Camera-type eye (tissue), 1 donor: Measurements from ENCODE around the gene PAK5.

- RAMPAGE, long total RNA = no peak
These were observed 18.2 kb downstream of the TMX4 start for GRCh38 chr20:8001260-8001768.

DNA sequence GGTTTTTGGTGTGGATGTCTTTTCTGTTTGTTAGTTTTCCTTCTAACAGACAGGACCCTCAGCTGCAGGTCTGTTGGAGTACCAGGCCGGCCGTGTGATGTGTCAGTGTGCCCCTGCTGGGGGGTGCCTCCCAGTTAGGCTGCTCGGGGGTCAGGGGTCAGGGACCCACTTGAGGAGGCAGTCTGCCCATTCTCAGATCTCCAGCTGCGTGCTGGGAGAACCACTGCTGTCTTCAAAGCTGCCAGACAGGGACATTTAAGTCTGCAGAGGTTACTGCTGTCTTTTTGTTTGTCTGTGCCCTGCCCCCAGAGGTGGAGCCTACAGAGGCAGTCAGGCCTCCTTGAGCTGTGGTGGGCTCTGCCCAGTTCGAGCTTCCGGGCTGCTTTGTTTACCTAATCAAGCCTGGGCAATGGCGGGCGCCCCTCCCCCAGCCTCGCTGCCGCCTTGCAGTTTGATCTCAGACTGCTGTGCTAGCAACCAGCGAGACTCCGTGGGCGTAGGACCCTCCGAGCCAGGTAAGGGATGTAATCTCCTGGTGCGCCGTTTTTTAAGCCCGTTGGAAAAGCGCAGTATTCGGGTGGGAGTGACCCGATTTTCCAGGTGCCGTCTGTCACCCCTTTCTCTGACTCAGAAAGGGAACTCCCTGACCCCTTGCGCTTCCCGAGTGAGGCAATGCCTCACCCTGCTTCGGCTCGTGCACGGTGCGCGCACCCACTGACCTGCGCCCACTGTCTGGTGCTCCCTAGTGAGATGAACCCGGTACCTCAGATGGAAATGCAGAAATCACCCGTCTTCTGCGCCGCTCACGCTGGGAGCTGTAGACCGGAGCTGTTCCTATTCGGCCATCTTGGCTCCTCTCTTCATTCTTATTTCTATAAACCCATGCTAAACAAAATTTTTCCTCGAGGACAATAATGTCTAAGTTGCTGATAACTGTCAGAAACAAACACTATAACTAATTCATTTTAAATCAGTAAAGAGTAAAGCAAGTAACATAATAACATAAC lies 17.7 kb upstream of the PLCB1 start:
- RAMPAGE, long total RNA = no peak

- RAMPAGE, long total RNA = no peak
These were observed 340.7 kb downstream of the PLCB1 start for GRCh38 chr20:8472591-8473422.

DNA sequence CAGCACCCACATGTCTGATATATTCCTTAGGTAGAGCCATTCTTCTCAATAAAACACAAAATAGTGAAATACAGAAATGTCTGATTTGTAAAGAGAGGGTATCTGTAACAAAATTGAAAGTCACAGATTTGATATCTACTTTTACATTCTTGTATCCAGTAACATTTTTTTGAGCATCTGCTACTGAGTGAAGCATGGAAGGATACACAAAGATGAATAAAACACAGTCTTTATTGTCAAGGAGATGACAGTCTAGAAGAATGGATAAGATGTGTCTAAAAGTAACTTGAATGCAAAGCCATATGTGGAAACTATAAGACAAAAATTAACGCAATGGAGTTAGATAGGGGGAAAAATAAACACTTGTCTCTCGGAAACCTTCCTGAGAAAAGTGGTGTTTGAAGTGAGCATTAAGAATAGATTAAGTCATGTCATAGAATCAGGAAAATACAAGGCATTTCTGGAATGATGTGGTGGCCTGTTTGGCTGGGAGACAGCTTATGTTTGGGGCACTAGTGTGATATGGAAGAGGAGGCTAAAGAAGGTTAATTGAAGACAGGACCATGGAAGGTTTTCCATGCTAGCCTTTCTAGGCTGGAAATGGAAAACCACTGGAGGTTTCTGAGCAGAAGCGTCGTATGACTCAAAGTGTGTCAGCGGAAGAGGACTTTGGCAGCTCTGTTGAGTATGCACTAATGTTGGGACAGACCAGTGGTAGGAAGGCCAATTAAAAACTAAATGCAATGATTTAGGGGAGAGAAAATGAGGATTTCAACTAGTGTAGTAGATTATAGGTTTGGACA lies 412.9 kb downstream of the PLCB1 start:
- RAMPAGE, long total RNA = no peak

DNA sequence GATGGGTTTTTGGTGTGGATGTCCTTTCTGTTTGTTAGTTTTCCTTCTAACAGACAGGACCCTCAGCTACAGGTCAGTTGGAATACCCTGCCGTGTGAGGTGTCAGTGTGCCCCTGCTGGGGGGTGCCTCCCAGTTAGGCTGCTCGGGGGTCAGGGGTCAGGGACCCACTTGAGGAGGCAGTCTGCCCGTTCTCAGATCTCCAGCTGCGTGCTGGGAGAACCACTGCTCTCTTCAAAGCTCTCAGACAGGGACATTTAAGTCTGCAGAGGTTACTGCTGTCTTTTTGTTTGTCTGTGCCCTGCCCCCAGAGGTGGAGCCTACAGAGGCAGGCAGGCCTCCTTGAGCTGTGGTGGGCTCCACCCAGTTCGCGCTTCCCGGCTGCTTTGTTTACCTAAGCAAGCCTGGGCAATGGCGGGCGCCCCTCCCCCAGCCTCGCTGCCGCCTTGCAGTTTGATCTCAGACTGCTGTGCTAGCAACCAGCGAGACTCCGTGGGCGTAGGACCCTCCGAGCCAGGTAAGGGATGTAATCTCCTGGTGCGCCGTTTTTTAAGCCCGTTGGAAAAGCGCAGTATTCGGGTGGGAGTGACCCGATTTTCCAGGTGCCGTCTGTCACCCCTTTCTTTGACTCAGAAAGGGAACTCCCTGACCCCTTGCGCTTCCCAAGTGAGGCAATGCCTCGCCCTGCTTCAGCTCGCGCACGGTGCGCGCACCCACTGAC lies 468.4 kb downstream of the PLCB1 start:
- RAMPAGE, long total RNA = no peak

- RAMPAGE, long total RNA = no peak
These were observed 214.3 kb upstream of the PLCB4 start for GRCh38 chr20:8854556-8855033.

- RAMPAGE, long total RNA = no peak
These were observed 38.8 kb downstream of the PLCB4 start for GRCh38 chr20:9107473-9108352.

DNA sequence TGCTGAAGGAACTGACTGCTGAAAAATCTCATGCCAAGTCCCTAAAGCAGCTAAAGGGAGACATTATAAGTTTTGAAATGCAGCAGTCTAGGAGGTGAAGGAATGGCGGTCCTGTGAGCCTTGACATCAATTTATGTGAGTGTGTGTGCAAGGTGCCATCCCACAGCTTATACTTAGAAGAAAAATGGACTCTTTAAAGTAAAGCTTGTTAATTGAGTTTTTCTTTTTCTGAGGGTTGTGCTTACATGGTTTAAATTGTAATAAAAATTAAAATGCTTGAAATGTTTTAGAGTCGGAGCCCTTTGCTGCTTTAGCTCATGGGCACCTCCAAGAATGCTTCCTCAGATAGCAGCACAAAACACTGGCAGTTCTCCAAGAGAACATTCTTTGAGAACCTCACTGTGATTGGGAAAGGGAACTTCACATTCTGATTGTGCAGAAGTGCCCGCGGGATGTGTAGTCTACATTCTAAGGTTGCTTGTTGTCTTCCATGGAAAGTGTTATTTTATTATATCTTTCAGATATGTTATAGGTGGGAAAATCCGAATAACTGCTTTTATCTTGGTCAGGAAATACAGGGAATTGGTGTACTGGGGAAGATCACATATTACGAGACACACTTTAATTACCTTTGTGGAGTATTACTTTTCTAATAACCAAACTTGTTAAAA lies 44.2 kb downstream of the PLCB4 start:
- RAMPAGE, long total RNA = no peak

DNA sequence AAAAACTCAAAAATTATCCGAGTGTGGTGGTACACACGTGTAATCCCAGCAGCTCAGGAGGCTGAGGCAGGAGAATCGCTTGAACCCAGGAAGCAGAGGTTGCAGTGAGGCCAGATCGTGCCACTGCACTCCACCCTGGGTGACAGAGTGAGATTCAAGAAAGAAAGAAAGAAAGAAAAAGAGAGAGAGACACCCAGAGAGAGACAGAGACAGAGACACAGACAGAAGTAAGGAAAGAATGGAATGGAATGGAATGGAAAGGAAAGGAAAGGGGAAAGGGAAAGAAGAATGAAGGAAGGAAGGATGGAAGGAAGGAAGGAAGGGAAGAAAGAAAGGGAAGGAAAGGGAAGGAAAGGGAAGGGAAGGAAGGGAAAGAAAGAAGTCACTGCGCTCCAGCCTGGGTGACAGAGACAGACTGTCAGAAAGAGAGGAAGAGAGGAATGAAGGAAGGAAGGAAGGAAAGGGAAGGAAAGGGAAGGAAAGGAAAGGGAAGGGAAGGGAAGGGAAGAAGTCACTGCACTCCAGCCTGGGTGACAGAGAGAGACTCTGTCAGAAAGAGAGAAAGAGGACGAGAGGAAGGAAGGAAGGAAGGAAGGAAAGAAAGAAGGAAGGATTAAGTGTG lies 221.4 kb upstream of the LAMP5 start:
- RAMPAGE, long total RNA = no peak

DNA sequence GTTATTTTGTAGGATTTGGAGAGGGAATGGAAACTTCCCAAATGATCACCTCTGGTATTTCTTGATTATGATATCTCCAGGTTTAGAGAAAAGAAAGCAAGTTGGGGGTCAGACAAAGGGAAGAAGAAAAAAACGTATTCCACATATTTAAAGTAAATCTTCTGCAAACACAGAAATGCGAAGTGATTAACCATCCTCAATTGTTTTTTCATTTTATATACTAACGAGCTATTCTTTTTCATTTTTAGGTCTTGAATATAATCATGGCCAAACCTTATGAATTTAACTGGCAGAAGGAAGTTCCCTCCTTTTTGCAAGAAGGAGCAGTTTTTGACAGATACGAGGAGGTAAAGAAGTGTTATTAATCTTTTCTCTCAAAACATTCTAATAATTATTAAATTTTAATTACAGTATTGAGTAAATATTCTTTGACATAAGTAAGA lies 206.8 kb upstream of the LAMP5 start:
- RAMPAGE, long total RNA = no peak

DNA sequence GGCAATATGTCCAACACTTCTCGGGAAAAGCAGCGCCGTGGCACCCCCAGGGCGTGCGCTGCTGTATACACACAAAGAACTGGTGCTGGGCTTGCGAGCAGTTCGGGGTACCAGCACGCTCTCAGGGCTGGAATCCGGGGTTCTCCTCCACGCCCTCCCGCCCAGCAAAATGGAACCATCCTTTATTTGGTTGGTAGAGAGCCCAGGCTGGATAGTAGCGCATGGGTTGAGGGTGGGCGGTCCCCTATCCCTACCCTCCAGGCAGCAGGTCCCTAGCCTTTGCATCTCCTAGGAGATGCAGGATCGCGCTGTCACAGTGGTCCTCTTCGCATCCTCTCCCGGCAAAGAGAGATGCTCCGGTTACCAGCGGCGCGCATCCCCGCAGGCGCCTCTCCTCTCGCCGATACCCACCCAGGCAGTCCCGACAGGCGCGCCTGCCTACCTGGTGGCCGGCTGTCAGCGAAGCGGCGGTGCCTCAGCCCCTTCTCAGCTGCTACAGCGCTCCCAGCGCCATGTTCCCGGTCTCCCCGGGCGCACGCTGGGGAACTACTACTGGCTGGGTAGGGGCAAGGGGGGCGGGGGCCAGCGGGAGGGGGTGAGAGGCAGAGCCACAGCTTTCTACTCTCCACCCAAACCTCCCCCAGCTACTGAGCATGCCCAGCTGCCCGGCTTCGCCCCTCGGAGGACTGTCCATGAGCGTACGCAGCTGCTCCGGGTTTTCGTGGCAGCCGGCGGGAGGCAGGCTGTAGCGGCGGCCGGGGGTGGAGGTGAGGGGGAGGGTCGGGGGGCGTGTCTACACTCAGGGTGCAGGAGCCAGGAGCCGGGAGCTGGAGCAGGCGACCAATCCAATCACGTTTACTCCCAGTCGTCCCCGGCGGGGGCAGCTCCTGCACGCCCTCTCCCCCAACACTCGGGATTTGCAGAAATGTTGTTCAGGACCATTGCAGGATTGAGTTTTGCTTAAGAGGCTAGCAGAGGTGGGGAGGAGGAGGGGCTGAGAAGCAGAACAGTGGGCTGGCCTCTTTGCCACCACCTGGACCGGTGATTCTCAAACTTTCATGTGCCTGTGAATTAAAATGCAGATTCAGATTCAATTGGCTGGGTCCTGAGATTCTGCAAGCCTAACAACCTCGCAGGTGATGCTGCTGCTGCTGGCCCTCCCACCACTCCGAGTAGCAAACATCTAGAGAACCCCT lies at the start of gene PAK5:
Gene PAK5 (minus strand): TSS at position 757 of the 1,196 bp plus-strand sequence.
- RAMPAGE, long total RNA = no peak

DNA sequence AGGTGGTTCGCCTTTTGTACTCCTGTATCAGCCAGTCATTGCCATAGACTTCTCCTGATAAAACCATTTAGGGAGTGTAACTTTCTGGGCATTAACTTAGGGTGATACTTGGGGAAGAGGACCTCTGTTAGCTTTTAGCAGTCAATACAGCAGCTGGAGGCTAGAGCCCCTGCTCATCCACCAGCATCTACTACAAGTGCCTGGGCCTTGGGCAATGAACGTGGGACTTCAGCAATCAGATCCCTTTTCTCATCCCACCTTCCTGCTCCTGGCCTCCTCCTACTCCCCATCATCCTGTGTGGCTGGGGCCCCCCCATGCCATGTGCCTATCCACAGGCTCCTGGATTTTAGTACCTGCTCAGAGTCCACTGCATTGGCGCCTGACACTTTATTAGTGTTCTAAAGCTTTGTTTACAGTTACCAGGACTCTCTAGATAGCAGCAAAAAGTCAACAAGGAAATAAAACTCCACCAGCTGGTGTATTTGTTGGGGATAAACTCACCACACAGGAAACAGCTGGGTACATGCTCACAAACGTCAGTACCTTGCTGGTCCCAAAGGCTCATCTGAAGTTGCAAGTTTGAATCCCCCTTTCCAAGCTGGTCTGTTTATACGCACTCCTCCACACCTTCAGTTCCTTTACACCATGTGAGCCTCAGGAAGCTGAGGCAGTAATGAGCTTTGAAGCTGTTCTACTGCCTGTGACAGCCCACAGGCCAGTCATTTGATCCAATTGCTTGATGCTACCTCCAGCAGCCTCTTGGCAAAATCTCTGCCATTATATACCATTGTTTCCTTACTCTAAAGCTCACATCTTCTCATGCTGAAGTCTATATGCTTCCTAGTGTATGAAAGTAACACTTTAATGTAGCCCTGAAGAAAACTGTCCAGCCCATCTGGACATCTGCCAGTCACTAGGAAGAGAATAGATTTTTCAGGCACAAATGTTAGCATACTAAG lies 76.4 kb downstream of the ANKEF1 start:
- RAMPAGE, long total RNA = no peak

DNA sequence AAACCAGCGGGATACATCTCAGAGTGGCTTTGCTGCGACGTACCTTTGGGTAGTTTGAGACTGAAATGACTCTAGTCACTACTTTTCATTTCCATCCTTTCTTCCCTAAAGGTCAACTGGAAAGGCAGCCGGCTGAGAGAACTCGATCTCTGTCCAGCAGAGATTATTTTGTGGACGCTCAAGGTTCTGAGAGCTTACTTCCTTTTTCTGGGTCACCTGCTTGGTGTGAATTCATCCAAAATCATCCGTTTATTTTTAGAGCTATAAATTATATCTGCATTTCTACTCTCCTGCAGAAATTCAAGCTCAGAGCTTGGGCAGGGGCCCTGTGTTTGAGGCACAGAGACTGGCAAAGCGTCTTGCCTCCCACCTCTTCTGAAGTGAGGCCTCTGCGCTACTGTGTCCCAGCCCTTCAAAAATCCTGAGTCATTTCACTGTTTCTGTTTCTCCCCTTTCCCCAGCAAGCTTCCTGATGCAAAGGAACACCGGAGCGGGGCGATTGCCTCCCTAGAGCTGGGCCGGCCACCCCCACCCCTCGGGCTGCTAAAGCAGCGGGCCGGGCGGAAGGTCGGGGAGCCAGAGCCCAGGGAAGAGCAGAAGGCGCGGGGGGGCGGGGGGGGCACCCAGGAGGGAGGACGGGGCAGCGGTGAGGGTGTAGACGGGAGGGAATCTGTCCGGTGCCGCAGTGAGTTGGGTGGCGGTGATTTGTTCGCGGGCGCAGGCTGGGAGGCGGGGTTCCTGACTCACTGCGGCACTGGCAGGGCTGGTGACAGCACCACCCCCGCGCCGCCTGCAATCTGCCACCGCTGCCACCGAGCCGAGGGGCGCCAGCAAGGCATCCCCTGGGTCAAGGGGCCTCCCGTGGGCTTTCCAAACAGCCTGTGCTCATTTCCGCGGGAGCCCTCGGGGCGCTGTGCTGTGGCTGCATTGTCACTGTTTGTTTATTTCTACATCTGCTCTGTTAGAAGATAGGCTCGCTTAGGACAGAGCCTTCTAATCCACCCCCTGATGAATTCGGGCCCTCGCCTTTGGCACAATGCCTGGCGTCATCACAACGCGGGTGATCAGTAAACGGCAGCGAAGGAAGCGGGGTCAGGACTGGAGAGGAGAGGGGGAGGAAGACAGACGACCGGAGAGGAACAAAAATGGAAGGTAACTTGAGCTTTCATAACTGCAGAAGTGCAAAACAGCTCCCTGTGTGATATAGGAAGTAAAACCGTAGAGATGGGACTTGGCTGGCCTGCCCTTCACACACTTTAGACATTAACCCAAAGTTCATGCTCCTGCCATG lies 46.5 kb upstream of the SNAP25 start:
- RAMPAGE, long total RNA = no peak

DNA sequence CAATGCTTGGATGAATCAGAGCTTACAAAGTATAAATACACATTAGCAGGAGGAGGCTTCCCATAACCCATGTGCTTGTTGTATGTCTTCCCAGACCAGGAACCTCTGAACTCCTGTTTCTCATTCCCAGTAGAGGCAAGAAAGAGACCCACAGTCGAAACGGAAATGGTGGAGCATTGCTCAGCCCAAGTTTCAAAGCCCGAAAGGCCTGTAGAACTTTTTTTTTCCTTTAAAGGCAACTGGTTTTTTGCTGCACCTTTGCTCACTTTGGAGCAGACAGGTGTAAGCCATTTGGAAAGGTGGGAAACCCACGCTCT lies 38.6 kb downstream of the JAG1 start:
- RAMPAGE, long total RNA = no peak

- RAMPAGE, long total RNA = no peak
These were observed 8.7 kb downstream of the JAG1 start for GRCh38 chr20:10665039-10665494.

DNA sequence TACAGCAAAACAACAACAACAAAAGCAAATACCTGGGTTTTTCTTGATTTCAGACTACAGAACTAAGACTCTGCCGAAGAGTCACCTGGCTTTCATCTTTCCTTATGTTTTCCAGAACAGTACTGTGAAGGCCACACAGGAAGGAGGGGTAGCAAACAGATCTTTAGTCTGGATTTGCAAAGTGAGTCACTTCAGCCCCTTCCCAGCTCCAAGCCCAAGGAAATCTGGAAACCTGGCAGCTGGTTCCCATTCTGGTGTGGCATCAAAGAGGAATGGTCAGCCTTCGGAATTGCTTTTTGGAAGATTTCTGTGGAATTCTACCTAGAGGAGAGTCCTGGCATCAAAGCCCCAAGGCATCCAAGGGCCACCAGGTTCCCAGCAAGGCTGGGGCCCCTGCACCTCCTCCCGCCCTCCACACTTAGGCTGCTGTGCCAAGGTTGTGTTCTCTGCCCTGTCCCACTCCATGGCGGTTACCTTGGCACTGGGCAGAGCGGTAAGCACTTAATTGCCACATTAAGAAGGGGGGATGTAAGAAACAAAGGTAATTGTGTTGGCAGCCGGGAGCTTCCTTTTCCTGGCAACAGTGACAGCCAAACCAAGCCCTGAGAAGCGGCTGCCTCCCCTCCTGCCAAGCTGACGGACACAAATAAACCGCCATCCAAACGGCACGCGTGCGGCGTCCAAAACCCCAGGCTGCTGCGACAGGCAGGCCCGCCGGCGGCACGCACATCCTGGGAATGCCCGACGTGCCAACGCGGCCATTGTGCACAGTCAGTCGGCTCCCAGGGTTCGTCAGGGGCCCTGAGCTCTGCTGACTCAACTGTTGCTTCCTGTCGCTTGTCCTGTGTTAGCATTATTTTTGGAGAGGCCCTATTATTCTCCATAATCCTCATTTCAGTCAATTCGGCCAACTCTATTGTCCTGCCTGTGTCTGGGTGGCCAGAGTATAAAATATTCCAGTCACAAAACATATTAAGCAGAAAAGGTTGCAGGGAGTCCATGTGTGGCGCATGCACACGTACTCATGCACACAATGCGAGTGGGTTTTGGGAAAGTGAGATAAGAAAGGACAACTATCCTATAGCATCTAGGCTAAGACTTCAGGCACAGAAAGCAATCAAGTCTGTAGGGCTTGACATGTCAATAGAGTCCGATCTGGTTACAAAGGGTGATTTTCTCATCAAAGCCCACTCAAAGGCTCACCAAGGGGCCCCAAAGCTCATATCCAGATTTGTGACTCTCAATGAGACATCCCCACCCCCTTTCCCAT lies 6.8 kb downstream of the JAG1 start:
- RAMPAGE, long total RNA = no peak

DNA sequence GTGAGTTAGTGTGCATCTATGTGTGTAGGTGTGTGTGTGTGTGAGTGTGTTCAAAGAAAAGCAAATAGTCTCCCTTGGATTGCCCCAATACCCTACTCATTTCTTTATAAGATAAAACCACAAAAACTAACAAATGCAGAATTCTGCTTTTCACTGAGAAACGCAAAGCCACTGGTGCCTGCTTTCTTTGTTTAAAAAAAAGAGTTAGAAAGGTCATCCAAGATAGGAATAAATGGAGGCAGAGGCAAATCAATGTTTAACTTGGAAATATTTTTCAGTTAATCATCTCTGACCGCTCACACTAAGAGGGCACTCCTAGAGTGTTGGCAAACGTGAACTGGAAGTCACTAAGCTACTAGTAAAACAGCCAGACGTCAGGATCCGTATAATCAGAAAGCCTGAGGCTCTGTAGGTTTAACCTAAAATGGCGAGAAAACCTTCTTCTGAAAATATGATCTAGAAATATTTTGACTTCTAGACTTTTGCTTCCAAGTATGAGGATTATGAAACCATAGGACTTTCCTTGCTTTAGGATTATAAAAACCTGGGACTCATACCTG lies 37.5 kb upstream of the JAG1 start:
- RAMPAGE, long total RNA = no peak

DNA sequence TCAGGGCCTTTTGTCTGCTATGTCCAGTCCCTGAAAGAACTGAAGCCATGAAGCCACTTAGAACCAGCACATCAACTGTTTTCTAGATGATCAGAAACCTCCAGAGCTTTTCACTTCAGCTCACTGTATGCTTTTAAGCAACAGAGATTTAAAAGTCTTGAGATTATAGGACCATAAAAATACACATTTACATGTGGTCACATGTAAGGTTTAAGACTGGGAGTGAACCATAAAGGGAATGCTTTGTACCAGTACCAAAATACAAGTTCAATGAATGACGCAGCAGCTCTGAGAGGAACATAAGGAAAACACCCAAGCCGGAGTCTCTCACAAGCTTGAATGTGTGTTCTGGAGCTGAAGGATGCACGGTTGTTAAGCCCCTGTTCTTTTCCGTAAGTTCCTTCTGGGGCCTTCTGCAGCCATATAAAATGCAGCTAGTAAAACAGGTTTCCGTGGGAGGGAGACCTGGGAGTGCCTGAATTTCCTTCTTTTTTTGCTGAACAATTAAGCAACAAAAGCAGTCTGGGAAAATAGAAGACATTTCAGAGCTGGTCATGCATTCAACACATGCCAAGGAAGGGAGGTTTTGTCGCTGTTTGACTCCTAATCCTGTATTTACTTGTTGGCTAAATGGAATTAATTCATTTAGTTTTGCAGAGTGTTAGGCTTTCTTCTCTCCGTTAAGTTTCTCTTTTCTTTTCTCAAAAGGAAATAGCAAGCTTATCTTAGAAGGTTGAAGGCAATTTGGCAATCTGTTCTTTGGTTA lies 73.2 kb upstream of the JAG1 start:
- RAMPAGE, long total RNA = no peak

GRCh38 chr20:10784091-10784902 lies 110.5 kb upstream of the JAG1 start:
- RAMPAGE, long total RNA = no peak

DNA sequence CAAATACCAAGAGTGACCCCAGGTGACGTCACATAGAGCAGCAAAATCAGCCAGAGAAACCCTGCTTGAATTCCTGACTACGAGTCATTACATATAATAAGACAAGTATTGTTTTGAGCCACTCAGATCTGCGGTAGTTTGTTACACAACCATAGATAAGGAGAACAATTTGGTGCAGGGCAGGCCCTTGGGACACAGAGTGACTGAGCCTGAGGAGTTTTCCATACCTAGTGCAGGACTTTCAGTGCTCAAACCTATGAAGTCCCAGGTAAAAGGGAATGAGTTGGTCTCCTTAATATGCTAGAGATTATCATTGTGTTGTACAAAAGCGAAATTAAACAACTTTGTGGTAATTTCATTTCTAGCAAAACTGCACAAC lies 556.1 kb upstream of the JAG1 start:
- RAMPAGE, long total RNA = no peak